Ishikawa (cell line): ENCODE measurements around the gene SET.

DNA sequence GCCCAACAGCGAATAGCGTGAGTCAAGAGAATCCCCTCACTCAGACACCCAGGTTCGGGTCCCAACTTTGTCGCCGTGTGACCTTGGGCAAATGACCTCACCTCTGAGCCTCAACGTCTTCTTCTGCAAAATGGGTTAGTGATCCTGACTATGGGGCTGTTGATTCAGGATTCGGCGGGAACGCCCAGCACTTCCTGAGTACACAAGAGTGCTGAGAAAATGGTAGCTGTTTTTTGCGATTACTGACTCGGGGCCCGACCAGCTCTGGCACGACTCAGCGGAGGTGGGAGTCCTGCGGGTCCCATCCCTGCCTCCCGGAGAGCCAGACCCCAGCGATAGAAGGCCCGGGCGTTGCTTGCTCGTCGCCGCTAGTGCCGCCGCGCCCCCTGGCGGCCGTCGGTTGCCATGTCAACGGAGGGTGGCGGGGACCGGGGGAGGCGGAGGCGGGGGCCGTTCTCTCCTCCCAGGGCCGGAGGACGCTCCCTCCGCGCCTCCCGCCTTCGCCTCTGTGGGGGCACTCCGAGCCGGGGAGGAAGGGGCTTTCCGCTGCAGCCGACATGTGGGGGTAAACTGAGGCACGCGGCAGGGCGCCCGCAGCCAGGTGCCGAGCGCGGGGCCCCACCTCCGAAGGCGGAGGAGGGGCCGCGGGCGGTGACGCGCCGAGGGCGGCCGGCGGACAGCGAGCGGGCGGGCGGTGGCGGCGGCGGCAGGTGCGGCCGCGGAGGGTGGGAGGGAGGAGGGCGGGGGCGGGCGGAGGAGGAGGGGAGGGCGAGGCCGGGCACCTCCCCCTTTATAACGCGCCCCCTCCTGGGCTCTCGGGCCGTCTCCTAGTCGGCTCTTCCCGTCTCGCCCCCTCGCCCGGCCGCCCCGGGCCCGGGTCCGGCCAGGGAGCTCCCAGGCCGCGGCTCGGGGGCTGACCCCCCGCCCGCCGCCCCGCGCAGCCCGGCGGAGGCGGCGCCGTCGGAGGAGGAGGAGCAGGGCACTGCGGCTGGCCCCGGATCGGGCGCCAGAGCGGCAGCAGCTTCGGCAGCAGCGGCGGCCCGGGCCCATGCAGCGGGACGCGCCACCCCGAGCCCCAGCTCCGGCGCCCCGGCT, 737 bp upstream of the CDK9 start:
- RRBS = 1% methylated on average over 60 of the region's 120 CpGs

DNA sequence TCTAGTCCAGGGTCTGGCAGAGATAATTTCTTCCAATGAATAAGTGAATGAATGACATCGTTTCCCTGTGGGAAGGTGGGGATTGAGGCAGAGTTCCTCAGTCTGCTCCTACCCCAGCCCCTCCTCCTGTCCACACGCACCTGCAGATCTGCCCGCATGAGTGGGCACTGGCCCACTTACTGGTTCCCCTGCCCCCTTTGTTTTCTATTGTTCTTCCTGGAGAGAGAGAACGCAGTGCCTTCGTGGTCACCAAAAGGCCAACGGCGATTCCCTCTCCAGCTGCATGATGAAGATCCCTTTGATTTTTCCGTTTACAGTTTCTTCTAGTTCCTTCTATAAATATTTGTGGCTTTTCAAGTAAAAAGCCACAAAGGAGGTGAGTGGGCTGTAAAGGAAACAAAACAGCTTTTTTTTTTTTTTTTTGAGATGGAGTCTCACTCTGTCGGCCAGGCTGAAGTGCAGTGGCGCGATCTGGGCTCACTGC, 5.8 kb upstream of the FPGS start:
- RRBS = no CpG with 5 or more reads among the region's 11 CpGs

DNA sequence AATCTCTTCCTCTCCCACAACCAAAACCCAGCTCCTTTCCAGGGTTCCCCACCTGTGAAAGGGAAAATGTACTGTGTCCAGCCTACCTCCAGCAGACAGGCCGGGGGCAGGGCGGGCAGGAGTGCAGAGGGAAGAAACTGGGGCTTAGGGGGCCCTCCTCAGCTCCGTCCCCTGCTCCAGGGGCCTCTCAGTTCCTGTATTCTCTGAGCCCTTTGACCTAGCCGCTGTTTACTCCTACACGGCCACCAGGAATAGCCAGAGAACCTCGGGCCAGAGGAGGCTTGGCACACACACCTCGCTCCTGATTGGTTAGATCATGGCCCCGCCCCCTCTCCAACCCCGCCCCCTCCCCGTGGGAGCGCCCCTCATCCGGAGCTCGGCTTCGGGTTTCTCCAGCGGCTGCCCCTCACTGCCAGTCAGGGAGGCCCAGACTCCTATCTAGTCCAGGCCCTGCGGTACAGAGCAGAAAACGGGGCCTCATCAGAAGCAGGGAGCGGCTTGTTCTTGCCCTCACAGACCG, 2.2 kb downstream of the ST6GALNAC6 start:
- RRBS = no CpG with 5 or more reads among the region's 19 CpGs

DNA sequence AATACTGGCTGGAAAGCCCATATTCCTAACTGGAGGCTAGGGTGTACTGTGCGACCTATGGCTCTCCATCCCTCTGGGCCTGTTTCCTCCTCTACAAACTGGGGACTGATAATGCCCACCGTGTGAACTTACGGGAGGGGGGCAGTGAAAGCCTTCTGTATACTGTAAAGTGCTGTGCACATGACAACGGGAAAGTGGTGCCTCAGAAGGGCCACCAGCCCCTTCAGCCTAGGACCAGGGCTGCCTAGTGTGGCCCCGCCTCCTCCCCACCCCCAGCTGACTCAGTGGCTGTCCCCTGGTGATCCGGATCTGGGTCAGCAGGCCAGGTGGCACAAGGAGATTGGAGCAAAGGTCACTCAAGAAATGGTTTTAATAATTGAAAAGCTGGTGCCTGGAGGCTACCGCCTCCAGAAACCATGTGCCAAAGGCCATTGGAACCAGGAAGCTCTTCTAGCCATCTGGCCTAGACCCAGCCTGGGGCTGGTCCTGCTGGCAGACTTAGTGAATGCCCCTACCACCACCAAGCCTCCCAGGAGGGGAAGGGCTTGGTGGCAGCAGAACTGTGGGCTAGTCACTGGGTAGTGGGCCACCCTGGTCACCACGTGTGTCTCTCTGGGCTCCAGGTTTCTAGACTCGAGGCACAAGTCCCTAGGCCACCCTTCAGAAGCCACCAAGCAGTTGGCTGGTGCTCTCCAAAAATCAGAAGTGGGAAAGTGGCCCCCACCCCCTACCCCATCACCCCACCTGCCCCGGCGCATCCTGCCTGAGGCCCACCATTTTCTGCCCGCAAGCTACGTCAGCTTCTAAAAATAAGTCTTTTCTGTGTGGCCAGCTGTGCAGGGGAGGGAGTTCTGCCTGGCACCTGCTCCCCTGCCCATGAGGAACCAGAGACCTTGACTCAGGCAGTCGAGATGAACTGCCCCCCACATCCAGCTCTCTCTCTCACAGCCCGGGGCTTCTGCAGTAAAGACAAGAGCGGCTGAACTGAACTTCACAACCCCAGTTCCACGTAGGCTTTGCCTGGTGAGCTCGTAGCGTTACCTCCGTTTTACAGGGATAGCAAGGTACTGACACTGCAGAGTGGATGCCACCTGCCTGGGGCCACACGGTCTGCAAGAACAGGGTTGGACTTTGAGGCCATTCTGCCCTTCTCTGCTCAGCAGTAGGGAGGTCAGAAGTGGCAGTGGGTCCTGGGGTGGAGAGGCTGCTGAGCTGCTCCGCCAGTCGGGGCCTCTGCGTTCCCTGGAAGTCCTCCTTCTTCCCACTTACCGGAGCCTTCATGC, 1.3 kb downstream of the ST6GALNAC4 start:
- RRBS = 94% methylated on average over 1 of the region's 25 CpGs

GRCh38 chr9:127918895-127919995, 2.4 kb upstream of the ST6GALNAC4 start:
- RRBS = 23% methylated on average over 3 of the region's 16 CpGs

GRCh38 chr9:127940968-127941907, 3.6 kb upstream of the DPM2 start:
- RRBS = 71% methylated on average over 2 of the region's 18 CpGs

DNA sequence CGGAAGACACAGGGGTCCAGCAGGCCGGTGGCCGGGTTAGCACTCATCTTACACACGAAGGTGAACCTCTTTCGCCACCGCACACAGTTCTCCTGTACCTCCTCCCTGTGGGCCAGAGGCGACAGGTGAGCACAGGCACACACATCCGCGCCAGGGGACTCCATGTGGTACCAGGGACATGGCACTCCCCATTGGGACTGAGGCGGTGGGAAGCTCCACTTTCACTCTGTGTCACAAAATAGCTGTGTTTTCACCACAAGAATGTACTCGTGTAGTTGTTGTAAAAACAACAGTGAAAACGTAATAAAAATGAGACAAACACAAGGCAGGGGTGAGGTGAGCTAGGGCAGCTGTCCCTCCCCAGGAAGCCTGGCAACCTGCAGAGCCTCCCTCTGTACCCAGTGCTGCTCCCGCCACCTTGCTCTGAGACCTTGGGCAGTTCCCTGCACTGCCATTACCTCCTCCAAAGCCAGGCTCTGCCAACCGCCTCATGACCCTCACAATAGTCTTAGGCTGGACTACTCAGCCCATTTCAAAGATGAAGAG, 16.2 kb upstream of the DPM2 start:
- RRBS = no CpG with 5 or more reads among the region's 14 CpGs

GRCh38 chr9:128066257-128066901, 741 bp downstream of the NAIF1 start:
- RRBS = no CpG with 5 or more reads among the region's 26 CpGs

GRCh38 chr9:128078214-128079404, 10.6 kb downstream of the SLC25A25 start:
- RRBS = no CpG with 5 or more reads among the region's 14 CpGs

- RRBS = 73% methylated on average over 1 of the region's 34 CpGs
These were observed 27.5 kb downstream of the PTGES2 start for GRCh38 chr9:128099688-128100773.

- RRBS = 96% methylated on average over 4 of the region's 20 CpGs
These were observed 20.4 kb downstream of the PTGES2 start for GRCh38 chr9:128107154-128107560.

DNA sequence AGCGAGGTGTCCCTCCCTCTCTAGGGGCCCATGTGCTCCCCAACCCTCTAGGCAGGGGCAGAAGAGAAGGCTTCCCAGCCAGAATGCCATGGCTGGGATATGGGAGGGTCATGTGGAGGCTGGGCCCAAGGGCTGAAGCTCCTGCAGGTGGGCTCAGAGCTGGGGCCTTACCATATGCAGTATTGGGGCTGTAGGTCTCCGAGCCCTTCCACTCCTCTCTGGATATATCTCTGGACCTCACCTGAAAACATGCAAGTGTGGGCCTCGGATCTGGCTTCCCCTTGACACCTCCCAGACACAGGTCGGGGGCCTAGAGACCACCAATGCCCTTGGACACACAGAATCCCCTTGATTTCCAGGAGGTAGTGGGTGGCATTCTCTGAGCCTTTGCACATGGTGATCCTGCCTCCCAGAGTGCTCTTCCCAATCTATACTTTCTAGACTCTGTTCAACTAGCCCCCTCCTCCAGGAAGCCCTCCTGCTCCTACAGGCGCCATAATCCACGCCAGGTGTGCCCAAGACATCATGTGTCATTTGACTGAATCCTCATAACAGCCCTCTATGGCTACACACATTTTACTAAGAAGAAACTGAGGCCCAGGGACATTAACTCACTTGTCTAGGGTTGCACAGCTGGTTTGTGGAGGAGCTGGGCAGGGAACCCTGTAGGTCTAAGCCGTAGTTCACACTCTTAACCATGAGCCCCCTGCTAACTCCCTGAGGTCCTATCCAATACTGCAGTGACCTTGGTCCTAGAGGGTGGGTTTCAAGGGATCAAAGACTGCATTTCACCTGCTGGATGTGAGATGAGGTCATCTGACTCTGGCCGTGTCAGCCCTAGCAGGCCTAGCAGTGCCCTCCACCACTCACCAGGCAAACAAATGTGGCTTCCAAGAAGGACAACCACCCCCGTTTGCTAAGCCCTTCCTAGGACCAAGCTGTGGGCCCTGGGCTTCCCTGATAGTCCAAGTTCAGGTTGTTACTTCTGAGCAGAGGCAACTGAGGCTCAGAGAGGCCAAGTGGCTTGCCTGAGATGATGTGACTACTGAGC, 7.2 kb downstream of the BBLN start:
- RRBS = no CpG with 5 or more reads among the region's 9 CpGs

DNA sequence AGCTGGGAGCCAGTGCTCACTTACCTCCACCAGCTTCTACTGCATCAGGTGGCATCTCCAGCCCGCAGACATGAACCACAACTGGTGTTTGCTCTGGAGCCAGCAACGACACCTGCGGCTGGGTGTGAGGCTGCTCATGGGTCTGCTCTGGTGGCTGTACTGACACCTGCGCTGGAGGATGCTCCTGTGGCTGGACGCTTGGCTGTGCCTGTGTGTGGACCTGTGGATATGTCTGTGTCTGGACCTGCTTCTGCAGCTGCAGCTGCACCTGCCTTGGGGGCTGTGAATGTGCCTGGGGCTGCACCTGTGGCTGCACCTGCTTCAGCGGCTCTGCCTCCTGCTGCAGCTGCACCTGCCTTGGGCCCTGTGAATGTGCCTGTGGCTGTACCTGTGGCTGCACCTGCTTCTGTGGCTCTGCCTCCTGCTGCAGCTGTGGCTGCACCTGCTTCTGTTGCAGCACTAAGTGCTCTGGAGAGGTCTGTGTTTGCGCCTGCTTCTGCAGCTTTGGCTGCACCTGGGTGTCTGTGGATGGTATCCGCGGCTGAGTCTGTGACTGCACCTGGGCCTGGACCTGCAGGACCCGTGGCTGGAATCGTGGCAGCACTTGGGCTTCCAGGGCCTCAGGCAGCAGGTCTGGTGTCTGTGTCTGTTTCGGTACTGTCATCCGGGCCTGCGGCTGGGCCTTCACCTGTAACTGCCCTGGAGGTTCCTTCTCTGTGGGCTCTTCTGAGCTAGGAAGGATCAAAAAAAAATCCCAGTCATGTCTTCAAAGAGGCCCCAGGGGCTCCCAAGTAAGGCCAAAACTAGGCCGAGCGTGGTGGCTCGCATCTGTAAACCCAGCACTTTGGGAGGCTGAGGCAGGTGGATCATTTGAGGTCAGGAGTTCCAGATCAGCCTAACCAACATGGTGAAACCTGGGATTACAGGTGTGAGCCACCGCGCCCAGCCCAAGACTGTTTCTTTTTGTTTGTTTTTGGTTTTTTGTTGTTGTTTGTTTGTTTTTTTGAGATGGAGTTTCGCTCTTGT, 12.4 kb downstream of the CIZ1 start:
- RRBS = no CpG with 5 or more reads among the region's 20 CpGs

DNA sequence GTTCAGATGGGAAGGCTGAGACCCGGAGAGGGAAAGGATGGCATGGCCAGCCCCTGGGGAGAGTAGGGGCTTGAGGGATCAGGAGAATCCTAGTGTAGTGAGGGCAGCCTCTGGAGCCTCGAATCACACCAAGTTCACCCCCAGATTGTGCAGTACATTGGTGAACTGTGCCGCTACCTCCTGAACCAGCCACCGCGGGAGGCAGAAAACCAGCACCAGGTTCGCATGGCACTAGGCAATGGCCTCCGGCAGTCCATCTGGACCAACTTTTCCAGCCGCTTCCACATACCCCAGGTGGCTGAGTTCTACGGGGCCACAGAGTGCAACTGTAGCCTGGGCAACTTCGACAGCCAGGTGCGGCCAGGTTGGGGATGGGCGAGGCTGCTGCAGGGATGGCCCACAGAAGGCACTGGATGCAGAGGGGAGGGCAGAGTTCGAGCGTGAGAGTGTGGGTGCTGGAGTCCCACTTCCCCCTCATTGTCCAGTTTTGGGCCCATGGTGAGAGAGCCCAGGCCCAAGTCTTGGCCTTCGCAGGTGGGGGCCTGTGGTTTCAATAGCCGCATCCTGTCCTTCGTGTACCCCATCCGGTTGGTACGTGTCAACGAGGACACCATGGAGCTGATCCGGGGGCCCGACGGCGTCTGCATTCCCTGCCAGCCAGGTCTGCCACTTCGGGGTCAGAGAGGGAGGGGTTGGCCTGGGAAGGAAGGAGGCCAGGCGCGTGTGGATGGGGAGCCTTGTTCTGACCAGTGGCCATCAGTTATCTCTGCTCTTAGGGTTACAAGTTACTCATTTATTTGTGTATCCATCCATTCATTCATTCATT, 12.8 kb downstream of the SLC27A4 start:
- RRBS = over 99% methylated on average over 4 of the region's 27 CpGs

DNA sequence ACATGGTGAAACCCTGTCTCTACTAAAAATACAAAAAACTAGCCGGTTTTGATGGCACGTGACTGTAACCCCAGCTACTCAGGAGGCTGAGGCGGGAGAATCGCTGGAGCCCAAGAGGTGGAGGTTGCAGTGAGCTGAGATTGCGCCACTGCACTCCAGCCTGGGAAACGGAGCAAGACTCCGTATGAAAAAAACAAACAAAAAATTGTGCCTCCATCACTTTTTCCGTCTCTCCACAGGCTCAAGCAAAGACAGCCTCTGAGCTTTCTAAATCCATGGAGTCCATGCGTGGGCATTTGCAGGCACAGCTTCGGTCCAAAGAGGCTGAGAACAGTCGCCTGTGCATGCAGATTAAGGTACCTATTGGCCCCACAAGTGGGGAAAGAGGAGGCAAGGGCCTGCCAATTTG, 20.8 kb upstream of the GLE1 start:
- RRBS = no CpG with 5 or more reads among the region's 11 CpGs

DNA sequence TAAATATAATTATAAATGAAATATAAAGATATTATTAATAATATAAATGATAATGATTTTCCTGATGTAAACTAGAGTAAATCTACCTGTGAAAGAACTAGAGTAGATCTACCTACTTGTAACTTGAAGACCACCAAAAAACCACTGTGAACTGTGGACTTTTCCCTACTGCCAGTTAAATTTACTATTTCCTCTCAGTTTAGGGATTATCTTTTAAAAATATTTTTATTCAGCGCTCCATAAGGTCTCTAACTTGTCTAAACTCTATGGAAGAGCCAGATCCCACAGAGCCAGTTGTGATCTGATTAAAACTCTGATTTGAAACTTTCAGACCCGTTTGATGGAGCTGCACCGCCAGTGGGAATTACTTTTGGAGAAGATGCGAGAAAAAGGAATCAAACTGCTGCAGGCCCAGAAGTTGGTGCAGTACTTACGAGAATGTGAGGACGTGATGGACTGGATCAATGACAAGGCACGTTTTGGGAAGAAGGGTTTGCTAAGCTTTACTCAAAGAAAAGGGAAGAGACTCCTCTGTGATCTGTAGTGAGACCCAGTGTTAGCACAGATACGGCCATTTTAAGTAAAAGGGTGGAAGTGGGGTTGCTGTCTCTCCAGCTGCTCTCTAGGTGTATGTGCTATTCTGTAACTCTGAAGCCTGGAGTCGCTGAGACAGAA, 22.1 kb downstream of the SPTAN1 start:
- RRBS = no CpG with 5 or more reads among the region's 9 CpGs

- RRBS = no CpG with 5 or more reads among the region's 18 CpGs
These were observed 32.1 kb downstream of the DYNC2I2 start for GRCh38 chr9:128624383-128625111.

- RRBS = 2% methylated on average over 45 of the region's 110 CpGs
These were observed at the start of gene SET for GRCh38 chr9:128688181-128689337. Gene SET, plus strand, starts transcription at chr9:128689222.

GRCh38 chr9:128762100-128762527, 9.6 kb downstream of the ZER1 start:
- RRBS = no CpG with 5 or more reads among the region's 4 CpGs

DNA sequence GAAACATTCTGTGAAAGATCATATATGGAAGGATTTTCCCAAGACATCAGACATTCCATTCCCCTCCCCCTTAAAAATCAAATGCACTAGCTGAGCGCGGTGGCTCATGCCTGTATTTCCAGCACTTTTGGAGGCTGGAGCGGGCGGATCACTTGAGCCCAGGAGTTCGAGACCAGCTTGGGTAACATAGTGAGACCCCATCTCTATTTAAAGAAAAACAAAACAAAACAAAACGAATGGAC, 1.0 kb downstream of the ZER1 start:
- RRBS = no CpG with 5 or more reads among the region's 6 CpGs